ENCODE measurements around a stretch of chr12.

DNA sequence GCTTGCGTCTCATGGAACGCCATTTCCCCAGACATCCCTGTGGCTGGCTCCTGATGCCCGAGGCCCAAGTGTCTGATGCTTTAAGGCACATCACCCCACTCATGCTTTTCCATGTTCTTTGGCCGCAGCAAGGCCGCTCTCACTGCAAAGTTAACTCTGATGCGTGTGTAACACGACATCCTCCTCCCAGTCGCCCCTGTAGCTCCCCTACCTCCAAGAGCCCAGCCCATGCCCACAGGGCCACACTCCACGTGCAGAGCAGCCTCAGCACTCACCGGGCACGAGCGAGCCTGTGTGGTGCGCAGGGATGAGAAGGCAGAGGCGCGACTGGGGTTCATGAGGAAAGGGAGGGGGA is 47.5 kb upstream of the IQSEC3 start:
- PRO-cap = no peak
- RAMPAGE, long total RNA, 2 experiments = no peak in any of the 2 experiments

DNA sequence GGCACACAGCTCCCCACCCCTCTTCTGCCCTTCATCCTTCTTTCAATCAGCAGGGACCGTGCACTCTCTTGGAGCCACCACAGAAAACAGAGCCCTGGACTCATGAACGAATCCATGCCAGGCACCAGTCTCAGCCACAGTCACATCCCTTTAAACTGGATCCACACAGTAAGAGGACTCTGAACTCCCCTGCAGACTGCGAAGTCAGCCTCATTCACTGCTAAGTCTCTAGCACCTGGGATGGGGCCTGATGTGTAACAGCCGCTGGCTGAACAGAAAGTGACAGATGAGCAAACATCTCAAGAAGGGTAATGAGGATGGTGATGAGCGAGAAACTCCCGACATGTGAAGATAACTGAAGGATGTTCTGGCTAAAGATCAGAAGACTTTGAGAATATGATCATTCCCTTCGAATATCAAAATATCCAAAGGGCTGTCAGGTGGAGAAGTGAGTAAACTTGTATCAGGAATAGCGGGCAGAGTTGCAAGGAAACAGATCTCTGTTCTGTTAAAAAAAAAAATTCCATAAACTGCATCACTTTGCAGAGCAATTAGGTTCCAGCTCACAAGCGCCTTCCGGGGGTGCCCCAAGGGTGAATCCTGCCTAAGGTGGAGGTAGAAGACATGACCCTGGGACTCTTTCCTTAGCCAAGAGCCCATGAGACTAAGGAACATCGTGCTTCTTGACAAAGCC is 45.7 kb upstream of the IQSEC3 start:
- PRO-cap = no peak
- RAMPAGE, long total RNA, 2 experiments = no peak in any of the 2 experiments

DNA sequence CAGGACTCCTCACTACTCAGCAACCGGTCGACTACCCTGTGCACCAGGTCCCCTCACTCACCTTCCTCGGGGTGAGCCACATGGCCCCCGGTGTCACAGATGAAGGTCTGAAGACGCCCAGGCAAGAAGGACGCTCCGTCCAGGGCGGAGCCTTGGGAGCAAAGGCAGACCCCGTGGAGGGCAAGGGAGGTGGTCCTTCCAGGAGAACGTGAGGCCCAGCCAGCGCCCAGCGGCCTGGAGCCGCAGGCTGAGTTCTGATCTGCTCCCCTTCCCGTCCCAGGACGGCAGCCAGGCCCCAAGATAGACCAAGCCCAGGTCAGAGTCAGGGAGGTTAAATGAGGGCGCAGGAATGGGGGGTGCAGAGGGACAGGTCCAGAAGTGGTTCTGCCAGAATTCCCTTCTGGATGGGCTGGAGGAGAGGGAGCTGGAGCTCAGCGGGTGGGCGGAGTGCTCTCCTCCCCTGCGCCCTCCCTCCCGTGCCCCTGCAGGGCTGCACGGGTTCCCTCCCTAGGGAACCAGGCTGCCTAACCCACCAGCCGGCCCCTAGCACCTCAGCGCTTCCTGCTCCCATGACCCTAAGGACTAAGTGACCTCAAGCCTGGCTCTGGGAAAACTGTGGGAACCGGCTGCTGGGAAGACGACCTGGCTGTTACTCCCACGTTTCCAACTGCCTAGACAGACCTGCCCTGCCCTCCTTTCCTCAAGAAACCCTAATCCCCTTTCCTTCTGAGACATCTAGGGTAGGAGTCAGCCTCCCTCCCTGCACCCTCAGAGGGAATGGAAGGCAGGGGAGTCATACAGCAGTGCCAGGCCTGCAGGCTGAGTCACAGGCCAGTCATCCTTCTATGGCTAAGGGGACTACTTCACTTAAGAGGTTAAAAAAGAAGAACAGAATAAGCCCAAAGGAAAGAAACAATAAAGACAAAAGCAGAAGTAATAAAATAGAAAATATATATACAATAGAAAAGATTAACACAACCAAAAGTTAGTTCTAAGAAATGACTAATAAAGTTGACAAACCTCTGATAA is 31.6 kb downstream of the SLC6A12 start:
- PRO-cap = no peak
- RAMPAGE, long total RNA, 2 experiments = no peak in any of the 2 experiments

- PRO-cap = unidirectional peak, minus-strand start at chr12:189212
- RAMPAGE, long total RNA, 2 experiments = no peak in any of the 2 experiments
Observed at GRCh38 chr12:189001-189416, 24.9 kb downstream of the SLC6A12 start.

DNA sequence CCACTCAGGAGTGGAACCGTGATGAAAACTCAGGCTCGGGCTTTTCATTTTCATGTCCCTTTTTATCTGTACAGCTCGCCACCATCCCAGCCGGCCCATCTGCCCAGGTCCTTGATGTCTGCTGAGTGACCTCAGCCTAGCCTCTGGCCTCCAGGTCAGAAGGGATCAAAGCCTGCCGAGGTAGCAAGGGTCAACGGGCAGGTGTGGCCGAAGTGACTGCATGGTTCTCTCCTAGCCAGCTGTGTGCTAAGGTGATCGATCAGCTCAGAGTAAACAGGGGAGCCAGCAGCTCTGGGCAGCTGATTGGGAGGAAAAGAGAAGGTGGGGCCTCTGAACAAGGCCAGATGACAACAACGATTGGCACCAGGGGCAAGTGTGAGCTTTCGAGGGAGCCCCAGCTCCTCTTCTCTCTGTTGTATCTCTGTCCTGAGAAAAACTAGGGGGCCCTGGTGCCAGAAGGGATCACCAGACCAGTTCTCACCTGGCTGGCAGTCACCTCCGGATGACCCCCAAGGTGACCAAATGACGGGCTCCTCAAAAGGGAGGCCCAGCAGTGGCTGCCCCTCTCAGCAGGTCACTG is 3.6 kb downstream of the SLC6A12 start:
- PRO-cap = no peak
- RAMPAGE, long total RNA, 2 experiments = no peak in any of the 2 experiments

DNA sequence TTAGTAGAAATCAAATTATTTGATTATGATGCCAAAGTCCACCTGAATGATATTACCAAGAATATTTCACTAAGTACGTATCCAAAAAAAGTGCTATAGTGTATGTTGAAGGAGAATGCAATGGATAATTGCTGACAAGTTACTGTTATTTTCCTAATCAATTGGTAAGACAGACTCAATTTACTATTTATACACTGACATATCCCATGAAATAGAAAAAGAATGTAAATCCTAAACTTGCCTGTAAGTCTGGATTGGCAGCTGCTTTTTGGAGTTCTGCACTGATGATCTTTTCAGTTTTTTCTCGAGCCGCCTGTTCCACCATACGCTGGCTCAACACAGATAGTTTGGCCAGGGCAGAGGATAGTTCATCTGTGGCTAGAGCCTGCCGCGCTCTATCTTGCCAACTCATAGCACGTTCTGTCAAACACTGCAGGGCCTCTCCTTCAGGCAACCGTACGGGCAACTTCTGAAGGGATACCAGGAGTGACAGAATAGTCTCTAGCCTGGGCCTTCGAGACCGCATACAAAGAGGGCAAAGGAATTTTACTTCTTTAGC is 44.7 kb upstream of the SLC6A13 start:
- PRO-cap = no peak
- RAMPAGE, long total RNA, 2 experiments = no peak in any of the 2 experiments

GRCh38 chr12:373564-374318 is 15.4 kb downstream of the KDM5A start:
- PRO-cap = no peak
- RAMPAGE, long total RNA, 2 experiments = no peak in any of the 2 experiments

DNA sequence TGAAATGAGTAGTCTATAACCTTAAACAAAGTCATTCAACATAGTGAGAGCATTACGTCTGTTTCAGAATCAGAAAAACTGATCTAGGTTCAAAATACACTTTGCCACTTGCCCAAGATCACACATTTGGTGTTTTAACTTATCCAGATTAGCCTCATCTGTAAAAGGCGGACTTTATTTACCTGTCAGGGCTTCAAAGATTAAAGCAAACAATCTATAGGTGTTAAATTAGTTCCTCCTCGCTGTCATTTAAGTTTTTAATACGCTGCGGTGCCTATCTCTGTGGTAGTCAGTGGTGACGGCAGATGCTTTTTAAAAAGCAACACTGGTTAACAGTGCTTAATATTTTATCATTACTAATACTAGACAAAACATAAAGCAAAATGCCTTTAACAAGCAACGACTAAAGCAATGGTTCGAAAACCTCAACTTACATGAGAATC is 1.5 kb downstream of the KDM5A start:
- PRO-cap = no peak
- RAMPAGE, long total RNA, 2 experiments = no peak in any of the 2 experiments

DNA sequence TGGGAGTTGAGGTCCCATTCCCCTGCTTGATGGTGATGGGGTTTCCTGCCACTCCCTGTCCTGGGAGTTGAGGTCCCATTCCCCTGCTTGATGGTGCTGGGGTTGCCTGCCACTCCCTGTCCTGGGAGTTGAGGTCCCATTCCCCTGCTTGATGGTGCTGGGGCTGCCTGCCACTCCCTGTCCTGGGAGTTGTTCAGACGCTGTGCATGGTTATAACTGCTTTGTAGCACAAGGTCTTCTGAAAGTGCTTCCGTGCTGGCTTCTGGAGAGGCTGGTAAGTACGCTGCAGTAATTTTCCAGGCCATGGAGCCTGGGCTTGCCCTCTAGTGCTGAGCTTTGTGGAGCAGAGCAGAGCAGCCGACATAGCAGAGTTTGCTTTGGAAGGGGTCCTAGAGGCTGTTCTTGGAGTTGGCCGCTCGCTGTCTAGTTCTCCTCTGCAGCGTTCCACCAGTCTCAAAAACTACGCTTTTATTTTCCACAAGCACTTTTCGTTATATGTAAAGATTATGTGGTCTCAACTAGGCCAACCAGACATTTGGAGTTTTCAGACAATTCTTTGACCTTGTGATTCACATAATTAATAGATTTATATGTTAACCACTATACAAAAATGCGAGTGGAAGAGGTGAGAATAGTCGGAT is 6.3 kb downstream of the B4GALNT3 start:
- PRO-cap = no peak
- RAMPAGE, long total RNA, 2 experiments = no peak in any of the 2 experiments

GRCh38 chr12:477458-477904 is 17.7 kb downstream of the B4GALNT3 start:
- PRO-cap = no peak
- RAMPAGE, long total RNA, 2 experiments = no peak in any of the 2 experiments

GRCh38 chr12:507223-507805 is 47.6 kb downstream of the B4GALNT3 start:
- PRO-cap = no peak
- RAMPAGE, long total RNA, 2 experiments = no peak in any of the 2 experiments

GRCh38 chr12:577970-578377 is 85.3 kb downstream of the NINJ2 start:
- PRO-cap = no peak
- RAMPAGE, long total RNA, 2 experiments = no peak in any of the 2 experiments

DNA sequence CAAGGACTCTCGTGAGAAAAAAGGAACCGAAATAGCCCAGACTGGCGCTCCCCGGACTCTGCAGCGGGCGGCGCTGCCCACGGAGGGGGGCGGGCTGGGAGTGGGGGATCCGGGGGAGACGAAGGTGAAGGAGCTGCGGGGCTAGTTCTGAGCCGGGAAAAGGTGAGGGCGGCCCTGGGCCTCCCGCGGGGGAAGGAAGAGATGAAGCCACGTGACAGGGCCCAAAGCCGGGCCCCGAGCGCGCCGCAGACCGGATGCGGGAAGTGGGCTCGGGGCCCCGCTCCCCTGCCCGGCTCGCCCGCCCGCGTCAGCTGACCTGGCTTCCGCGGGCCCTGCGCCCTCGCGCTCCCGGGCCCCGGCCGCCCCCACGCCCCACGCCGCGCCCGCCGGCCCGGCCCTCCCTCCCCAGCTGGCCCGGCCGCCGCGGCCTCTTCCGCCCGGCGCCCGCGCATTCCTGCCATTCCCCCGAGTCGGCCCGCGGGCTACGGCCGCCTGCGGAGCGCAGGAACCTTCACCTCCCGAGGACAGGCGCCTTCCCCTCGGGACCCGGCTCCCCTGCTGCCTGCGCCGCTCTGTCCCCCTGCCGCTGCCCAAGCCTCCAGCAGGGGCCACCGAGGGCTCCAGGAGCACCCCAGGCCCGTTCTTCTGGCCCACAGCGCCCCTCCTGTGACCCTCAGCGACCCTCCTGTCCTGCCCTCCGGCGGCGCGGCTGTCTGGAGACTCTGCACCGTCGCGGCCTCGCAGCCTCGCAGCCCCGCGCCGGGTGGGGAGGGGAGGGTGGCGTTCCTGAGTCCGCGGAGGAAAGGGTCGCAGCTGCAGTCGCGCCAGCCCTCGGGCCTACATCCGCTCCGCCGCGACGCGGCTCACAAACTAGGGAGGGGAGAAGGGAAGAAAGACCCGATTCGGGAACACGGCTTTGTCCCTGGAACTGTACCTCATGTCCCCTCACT is 20.4 kb downstream of the NINJ2 start:
- PRO-cap = unidirectional peak, plus-strand start at position 103 of the sequence; bidirectional peak, plus-strand start at position 214 of the sequence, minus-strand start at position 198 of the sequence
- RAMPAGE, long total RNA, 2 experiments = no peak in any of the 2 experiments

DNA sequence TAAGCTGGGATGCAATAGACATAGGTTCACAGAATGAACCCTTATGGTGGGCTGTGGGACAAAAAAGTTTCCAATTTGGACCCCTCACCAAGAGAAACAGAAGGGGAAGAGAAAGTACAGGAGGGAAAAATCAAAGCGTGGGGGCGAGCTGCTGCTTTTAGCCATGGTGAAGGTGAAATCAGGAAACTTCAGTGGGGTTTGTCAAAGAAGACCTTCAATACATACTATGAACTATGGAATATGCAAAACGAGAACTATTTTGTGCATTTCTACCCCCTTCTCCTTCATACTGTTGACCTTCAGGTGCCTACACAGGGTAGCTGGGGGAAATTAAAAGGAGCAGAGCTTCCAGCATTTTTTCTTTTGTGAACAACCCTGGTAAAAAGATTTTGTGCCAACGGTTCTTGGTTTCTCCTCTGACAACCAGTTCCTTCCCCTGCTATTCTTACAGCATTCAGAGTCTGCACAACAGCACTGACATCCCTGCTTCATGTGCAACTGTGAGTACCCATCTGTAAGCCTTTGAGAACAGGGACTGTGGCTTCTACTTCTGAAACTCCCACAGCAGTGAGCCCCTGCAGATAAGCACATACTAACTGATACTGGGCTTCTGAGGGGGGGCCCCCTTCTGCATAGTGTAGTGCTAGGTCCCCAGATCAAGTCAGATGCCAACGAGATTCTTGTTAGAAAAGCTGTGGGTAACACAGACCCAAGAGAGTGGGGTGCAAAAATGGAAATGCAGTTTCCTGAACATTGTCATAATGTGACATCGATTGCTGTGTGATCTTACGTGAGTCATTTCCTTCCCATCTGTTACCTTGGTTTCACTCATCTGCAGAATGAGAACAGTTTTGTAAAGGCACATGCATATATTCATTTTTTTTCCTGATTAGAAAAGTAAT is 10.9 kb upstream of the NINJ2 start:
- PRO-cap = no peak
- RAMPAGE, long total RNA, 2 experiments = no peak in any of the 2 experiments

DNA sequence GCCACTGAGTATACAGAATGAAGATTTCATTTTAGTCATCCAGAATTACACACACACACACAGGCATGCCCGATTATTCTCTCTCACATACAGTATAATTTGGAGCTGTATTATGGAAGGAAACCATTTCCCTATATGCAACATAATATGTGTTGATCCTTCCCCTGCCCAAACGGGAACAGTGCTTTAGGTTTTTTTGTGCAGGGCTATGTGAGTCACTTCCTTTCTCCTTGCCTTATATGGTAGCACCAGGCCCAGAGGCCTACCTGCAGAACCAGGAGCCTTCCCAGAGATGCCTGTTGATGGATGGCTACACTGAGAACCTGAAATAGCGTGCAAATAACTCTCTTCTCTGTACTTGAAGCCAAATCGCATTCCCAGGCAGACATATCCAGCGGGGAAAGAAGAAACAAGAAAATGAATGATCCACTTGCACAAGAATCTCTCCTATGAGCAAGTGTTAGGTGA is 28.0 kb upstream of the WNK1 start:
- PRO-cap = unidirectional peak, minus-strand start at position 180 of the sequence
- RAMPAGE, long total RNA, 2 experiments = no peak in any of the 2 experiments

DNA sequence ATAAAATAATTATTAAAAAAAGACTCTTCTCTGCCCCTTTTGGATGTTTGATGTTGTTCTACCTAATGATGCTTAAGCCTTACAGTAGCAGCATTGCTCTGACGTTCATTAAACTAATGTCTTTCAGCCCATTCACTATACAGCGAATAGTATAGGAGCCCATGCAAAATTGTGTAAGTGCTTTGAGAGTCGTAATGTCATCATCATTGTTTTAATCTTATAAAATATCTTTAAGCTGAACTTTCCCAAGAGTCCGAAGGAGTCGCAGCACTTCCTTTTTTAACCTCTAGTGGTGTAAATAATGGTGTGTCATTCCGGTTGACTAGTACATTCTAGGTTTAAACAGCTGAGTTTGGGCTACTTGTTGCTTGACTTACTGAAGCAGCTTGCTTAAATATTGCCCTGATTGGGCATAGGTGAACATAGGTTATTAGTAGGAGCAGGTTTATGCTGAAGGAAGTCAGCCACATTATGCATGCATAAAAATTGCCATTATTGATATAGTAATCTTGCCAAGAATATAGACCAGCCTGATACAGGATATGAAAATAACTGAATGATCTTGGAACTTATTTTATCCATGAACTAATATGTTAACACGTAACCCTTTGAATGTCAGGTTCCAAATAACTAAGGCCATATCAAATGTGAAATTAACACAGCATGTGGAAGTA is 2.6 kb downstream of the WNK1 start:
- PRO-cap = no peak
- RAMPAGE, long total RNA, 2 experiments = no peak in any of the 2 experiments

DNA sequence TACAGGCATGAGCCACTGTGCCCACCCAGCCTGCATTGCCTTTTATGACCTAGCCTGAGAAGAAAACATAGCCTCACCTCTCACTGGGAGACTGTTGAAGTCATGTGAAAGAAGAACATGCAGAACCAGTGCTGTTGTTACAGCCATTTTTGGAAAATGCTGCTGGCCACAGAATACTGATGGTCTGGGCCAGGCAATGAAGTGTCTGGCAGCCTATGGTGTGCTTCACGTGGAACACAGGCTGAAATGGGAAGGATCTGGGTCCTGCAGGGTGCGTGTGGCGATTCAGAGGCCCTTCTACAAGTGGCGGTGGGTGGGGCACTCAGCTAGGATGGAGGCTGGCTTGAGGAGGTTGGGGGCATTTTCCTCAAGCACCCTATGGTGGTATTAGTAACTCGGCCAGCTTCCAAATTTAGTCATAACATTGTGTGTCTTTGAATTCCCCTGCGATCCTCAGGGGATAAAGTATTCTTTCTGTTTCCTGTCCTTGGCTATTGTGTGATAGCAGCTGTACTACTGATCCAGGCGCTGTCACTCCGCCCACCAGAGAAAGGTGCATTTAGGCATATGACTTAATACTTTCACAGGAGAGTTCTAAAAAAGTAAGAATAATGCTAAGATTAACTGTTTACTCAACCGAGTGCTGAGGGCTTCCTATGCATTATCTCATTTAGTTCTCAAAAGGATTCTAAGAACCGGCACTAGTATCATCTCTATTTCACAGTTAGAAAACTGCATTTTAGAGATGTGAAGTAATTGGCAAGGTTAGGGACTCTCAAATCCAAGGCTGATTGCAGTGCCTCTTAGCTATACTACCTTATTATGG is 9.2 kb upstream of the RAD52 start:
- PRO-cap = unidirectional peak, plus-strand start at position 302 of the sequence
- RAMPAGE, long total RNA, 2 experiments = no peak in any of the 2 experiments

GRCh38 chr12:1369420-1370061 is 224.8 kb downstream of the FBXL14 start:
- PRO-cap = no peak
- RAMPAGE, long total RNA, 2 experiments = no peak in any of the 2 experiments

- PRO-cap = no peak
- RAMPAGE, long total RNA, 2 experiments = no peak in any of the 2 experiments
Observed at GRCh38 chr12:1375035-1375631, 219.2 kb downstream of the FBXL14 start.

GRCh38 chr12:1518529-1519413 is 75.6 kb downstream of the FBXL14 start:
- PRO-cap = unidirectional peak, minus-strand start at chr12:1519066
- RAMPAGE, long total RNA, 2 experiments = no peak in any of the 2 experiments

Measured in prostate gland (tissue), 2 donors.